Mesothelial cell of epicardium (in vitro differentiated cells): ENCODE measurements around a stretch of chr11.

DNA sequence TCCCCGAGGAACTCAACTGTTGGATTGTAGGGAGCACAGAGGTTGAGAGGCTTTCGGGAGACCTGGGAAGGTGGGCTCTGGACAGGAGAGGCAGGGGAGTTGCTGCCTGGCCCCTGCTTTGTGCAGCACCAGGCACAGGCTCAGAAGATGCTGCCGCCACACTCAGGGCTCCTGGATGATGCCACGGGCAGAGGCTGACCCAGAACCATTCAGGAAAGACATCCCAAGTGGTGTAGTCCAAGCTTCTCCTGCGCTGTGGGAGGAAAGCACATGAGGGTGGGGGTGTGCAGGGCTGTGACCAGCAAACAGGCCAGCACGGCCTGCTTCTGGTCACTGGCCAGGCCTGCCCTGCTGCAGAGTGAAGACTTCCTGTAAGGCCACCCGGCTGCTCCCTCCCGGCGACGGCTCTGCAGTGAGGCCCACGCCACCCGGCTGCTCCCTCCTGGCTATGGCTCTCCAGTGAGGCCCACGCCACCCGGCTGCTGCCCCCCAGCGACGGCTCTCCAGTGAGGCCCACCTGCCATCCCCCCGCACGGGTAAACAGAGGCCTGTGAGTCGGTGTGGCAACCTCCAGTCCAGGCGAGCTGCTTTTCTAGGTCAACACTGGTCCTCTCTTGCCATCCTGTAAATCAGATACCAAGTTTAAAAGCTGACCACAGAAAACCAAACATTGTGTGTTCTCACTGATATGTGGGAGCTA, 31.5 kb upstream of the BRSK2 start:
- PRO-cap, result no peak

- PRO-cap, result no peak
Observed at GRCh38 chr11:1471828-1472377, 14.7 kb downstream of the MOB2 start.

DNA sequence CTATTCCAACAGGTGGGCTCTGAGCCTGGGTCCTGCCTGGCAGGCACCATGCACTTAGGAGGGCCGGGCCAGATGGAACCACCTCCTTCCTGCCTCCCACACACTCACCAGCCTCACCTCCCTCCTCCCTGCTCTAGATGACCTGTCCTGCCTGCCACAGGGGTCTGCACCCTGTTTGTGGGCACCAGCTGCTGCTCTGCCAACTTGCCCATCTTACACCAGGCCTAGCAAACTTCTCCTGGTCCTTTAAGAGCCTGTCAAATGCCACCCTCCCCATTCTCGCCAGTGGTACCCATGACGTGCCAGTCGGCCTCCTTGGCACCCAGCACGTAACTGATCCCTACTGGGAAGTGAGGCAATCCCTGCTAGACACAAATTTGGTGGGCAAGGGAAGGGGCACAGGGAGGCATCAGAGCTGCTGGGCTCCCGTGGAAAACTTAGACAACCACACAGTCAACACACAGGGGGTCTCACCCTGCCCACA, 3.1 kb downstream of the MOB2 start:
- PRO-cap, result no peak

DNA sequence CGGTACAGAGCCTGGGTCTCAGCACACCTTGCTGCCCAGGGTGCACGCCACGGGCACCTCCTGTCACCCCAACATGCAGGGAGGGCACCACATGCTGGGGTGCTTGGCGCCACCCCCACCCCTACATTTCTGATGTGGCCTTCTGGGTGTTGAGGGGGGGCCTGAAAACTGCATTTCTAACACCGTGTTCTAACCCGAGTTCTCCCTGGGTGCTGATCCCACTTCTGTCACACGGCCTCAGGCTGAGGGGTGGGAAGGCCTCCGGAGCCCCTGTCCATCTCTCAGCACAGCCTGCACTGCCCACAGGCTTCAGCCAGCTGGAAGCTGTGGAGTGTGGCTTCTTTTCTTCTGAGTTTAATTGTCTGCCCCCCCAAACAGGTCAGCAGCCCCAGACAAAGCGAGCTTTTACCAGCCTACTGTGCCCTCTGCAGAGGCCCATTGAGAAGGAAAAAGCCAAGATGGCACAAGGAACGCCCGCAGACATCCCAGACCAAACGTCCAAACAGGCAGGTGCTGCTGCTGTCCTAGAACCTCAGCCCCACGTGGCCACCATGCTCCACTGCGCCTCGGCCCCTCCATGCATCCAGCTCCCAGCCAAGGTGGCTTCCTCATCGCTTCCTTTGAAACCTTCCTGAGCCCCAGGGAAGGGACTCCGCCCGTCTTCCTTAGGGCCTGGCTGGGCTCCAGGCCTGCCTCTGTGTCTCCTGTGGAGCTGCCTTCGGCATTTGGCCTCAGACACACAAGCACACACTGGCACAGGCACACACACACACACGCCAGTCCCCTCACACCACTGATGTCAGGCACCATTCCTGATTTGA, 1.8 kb downstream of the MOB2 start:
- PRO-cap, result no peak

- PRO-cap, result no peak
Observed at GRCh38 chr11:1487680-1488339, 1.2 kb upstream of the MOB2 start.

- PRO-cap, result no peak
Observed at GRCh38 chr11:1512588-1512834, 25.9 kb upstream of the MOB2 start.

DNA sequence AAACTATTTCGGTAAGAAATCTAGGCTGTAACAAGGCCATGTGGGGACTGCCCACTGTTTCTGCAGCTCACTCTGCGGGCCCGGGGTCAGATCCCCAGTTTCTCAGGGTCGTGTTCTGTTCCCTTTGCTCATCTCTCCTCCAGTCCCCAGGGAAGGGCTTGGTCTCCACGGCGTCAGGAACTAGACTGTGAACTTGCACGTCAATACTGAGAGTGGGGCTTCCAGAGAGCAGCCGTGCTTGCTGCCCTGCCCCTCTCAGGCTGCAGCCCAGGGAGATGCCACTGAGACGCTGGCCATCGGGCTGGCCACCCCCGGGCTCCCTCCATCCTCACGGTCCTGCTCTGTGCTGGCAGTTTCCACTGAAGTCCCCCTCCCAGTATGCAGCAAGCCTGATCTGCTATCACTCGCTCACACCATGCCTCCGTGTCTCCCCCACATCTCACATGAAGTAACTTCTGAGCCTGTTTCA, 33.7 kb upstream of the MOB2 start:
- PRO-cap, result no peak

DNA sequence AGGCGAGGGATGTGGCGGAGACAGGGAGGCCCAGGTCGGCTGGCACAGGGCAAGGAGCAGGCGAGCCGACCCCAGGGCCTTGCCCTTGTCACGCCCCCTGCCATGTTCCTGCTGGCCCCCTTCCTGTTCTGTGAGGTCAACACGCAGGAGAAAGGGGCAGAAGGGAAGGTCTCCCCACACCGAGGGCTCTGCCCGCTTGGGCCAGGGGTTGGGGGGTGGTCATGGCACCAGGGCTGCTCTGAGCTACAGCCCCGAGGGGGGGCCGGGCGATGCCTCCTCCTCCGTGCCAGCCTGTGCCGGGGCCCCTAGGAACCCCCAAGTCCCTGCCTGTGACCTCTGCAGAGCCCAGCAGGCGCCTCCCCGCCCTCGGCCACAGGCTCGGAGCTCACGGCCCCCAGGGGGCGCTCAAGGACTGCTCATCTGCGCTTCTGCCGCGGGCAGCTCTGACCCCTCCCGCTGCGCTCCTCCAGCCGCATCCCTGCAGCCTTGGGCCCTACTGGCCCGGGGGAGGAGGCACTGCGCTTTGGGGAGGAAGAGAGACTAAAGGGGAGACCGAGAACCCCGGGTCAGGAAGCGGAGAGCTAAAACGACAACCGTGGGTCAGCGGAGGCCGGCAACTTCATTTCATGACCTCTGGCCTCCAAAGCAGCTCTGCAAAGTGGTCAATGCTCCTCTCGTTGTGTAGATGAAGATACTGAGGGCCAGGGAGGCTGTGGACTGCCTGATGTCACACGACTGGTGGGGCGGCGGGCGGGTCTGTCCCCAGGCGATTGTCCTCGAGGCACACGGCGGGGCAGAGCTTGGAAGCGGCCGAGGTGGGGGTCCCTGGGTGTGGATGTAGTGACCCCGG, 3.0 kb upstream of the KRTAP5-6 start:
- PRO-cap, result no peak

DNA sequence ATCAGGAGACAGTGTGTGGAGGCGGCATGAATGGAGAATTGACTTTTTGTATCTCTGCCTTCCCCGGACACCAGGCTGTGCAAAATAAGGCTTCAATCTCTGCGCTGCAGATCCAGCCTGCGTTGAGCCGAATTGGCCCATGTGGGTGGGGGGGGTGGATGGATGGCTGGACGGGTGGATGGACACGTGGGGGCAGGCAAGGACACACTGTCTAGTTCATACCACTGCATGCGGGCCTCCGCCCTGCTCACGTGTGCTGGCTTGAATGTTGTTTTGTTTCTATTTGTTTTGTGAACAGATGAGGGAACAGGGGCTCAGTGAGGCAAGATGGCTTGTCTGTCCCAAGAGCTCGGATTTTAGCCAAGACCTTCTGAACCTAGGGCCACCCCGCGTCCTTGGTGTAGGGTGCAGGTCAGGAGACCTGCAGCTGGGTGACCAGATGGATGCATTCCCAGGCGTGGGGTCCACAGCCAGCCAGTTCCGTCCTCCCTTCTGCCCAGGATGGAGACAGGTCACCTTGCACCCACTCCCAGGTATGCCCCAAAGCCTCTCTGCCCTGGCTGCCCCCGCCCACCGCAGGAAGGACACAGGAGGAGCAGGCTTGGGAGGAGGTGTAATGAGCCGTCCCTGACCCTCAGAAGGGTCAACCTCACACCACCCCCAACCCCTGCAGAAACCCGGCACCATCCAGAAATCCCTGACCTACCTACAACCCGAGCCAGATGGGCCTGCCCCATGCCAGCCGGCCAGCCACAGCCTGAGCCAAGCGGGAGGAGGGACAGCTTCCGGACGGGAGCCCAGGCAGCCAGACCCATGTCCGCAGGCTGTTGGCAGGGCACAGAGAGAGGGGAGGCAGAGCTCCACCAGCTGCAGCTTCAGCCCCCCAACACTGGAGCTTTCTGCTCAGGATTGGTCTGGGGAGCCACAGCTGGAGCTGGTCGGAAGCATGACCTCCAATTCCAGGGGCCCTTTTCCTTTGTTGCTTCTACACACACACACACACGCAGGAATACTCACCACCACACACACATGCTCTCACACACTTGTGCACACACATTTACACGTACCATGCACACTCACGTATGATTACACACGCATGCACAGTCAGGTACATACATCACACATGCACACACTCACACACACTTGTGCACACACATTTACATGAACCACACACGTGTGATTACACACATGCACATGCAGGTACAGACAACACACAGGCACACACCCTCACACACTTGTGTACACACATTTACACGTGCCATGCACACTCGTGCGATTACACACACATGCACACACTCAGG, 5.5 kb downstream of the IFITM10 start:
- PRO-cap, result no peak

DNA sequence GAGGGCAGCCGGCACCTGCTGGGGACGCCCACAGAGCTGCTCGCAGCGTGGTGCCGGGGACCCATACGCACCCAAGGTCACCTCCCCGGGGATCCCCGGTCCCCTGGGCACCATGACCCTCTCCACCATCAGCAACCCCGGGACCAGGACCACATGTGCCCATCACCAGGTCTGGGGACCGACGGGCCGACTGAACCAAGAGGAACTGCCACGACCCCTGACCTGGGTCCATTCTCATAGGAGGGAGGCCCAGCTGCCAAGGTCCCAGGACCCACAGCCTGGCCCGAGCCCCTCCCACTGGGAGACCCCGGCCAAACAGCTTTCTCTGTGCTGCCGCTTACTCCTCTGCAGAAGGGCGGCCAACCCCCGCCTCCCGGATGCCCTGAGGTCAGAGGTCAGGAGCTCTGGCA, 6.4 kb upstream of the IFITM10 start:
- PRO-cap, result no peak

- PRO-cap, result no peak
Observed at GRCh38 chr11:1772416-1772902, 8.7 kb upstream of the CTSD start.

DNA sequence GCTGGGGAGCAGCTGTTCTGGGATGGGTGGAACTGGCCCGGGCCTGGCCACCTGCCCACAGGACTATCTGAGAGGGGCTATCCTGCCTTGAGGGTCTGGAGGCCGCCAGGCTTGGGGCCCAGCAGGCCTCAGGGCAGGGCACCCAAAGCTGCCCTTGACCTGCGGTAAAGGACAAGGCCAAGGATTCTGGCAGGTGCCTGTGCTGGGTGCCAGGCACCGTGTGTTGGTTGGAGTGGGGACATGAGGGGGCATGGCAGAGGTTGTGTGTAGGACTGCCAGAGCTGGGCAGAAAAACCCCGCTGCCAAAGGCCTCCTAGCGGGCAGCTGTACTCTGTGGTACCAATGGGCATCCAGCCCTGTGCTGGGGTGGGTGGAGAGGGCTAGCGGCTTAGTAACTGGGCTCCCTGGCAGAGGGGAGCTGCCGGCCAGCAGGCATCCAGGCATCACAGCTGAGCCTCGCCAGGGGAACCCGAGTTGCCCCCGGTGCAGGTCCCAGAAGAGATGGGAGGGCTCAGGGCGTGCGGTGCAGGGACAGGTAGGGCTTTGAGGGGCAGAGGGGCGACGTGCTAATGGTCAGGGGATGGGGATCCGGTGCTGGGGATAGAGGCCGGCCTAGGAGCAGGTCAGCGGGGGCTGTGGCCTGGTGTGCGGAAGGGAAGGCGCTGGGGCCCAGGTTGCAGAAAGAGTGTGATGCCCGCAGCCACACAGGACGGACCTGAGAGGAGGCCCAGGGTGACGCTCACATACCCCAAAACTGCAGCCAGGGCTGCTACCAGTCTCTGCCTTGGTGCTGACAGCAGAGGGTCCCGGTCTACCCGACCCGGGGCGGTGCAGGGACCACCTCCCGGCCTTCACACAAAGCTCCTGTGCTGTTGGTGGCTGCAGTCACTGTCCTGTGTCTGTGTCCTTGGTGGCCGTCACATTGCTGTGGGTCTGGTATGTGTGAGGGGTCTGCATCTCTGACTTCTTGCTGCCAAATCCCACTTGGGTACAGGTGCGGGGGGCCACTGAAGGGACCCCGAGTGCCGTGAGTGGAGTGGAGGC, 1.0 kb downstream of the LSP1 start:
- PRO-cap, result no peak

DNA sequence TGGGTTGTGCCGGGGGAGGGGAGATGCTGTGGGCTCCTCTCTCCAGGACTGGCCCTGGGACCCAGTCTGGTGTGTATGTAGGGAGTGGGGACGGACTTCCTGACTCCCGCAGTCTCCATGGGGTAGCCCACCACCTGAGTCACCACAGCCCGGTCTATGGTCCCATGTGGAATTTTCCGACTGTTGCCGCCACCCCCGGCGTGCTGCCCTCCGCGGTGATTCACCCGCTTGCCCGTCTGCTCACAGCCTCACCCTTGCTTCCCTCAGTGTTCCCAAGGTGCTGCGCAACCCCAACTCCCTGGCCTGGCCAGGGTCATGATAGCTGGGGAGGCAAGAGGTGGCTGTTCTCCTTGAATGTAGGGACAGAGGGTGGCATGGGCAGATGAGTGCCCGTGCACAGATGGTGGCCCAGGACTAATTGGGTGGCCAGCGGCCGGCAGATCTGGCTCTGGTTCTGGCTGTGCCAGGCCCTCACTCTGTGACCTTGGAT, 10.2 kb downstream of the LSP1 start:
- PRO-cap, result no peak

GRCh38 chr11:1863494-1864577, 11.0 kb downstream of the LSP1 start:
- PRO-cap, result no peak

DNA sequence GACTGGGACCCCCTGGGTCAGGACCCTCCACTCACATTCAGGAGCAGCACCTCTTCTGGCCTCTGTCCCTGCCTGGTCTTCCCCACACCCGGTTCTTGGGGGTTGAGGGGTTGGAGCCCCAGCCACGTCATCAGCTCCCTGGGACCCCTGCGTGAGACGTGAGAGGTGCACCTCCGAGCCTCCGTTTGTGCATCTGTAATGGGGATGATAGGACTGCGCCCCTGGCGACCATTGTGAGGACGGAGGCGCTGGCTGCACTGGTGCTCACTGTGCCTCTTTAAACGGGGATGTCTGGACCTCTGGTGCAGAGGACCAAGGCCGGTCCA, 16.9 kb downstream of the LSP1 start:
- PRO-cap, result no peak

GRCh38 chr11:1883949-1884799, 7.5 kb downstream of the PRR33 start:
- PRO-cap, result no peak

- PRO-cap, result no peak
Observed at GRCh38 chr11:1890788-1891179, 911 bp downstream of the PRR33 start.

DNA sequence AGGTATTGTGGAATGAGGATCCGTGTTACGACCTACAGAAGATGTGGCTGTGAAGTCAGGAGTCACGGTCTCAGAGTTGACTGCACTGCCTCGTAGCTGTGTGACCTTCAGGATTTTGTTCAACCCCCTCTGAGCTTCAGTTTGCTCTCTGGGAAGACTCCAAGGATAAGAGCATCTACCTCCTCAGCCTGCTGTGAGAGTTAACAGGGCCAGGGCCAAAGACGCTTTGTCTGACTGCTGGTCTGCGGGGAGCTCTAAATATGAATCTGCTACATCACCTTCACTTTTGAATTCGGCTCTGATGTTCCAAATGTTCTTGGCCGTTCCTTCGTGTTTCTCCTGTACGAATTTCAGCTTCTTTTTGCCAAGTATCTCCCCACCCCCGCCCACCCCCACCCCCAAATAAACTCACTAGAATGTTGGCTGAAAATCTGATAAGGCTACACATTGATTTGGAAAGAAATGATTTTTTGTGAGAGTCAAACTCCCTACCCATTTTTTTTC, 11.5 kb upstream of the TNNT3 start:
- PRO-cap, result no peak

- PRO-cap, result no peak
Observed at GRCh38 chr11:1918103-1918382, 1.5 kb upstream of the TNNT3 start.

- PRO-cap, result no peak
Observed at GRCh38 chr11:1994029-1994440, 46.9 kb downstream of the MRPL23 start.